Type B pancreatic cell (in vitro differentiated cells): Measurements from ENCODE around the genes GNG2, GPR137C and ERO1A.

GRCh38 chr14:50342528-50343214, 30.5 kb downstream of the DMAC2L start:
- PRO-cap: no peak

GRCh38 chr14:50362502-50363449, 33.9 kb downstream of the CDKL1 start:
- PRO-cap: no peak

- PRO-cap: no peak
Observed at GRCh38 chr14:50523747-50524848, 8.3 kb downstream of the MAP4K5 start.

GRCh38 chr14:50737150-50737604, 69.1 kb upstream of the SAV1 start:
- PRO-cap: no peak

DNA sequence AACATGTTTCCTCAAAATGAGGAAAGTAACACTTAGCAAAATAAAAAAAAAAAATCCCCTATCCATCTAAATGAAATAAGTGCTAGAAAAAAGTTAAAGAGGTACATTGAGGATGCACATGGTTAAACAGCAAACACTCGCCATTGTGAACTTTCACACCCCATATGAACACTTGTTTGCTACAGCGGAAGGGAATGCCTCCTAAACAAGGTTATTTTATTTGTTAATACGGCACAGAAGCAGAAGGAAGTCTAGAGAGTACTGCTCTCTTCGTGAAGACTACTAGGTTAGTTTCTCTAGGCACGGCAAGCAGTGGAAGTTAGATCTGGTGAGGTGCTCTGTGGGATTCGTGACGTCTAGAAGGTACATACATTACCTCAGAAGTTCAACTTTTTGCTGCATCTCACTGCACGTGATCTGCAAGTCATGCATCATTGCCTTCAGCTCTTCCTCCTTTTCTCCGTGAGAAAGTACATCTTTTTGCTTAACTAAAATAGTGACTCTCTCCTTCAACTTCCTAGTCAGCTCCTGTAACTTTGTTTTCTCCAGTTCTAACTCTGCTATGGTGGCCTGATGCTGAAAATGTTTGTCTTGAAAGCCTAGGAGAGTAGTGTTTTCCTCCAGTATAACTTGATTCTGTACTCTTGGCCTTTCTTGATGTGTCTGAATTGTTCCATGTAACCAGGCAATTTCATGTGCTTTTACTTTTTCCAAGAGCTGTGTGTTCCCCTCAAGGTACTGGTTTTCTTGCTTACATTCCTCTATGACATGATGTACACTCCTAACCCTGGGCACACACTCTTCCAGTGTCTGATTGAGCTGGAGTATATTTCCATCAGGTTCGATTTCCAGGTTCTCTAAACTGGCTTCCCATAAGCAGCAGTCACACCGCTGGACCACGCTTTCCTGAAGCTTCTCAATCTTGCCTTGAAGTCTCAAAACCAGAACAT, 74.6 kb downstream of the NIN start:
- PRO-cap: no peak

GRCh38 chr14:50813320-50813800, 17.6 kb downstream of the NIN start:
- PRO-cap: no peak

DNA sequence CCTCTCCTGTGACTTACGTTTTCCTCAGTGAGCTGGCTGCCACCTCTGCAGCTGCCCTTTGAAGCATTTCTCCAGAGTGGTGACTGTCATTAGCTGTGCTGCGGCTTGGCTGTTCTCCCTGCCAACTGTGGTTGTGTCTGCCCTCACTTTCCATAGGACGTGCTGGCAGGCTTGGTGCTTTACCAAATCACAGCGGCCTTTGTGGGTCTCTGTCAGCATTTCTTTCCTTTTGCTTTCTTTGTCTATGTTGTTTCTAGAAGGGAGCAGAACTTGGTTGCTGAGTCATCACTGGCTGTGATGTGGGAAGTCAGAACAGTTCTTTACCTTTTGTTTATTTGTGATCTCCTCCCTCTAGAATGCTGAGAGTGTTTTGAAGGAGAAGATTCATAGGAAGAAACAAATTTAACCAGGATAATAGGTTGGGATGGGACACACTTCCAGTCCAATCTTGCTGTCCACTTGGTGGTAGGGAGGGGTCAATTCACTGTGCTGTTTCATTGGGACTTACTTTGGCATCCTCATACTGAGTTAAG, 88.1 kb downstream of the TMX1 start:
- PRO-cap: no peak

GRCh38 chr14:51607686-51608416, 43.9 kb upstream of the FRMD6 start:
- PRO-cap: no peak

DNA sequence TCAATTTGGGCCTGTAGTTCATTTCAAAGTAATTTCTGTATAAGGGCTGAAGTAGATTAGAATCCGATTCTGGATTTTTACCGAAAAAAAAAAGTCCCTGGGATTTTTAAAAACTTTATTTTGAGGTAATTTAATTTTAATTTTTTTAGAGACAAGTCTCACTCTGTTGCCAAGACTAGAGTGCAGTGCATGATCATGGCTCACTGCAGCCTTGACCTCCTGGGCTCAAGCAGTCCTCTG, 18.2 kb downstream of the FRMD6 start:
- PRO-cap: no peak

DNA sequence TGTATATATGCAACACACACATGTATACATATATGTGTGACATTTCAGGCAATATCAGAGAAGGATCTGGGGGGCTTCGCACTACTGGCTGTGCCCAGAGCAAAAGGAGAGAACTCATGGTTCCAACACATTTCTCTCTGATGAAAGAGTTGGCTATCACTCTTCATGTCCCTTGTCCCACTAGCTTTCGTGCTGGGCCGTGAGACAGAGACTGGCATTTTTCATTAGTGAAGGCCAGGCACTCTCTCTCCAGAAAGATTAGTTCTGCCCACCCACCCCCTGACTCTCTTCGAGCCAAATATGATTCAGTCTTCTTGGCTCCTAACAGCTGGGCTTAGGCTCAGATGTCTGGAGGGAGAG, 5.3 kb upstream of the GNG2 start:
- PRO-cap: no peak

DNA sequence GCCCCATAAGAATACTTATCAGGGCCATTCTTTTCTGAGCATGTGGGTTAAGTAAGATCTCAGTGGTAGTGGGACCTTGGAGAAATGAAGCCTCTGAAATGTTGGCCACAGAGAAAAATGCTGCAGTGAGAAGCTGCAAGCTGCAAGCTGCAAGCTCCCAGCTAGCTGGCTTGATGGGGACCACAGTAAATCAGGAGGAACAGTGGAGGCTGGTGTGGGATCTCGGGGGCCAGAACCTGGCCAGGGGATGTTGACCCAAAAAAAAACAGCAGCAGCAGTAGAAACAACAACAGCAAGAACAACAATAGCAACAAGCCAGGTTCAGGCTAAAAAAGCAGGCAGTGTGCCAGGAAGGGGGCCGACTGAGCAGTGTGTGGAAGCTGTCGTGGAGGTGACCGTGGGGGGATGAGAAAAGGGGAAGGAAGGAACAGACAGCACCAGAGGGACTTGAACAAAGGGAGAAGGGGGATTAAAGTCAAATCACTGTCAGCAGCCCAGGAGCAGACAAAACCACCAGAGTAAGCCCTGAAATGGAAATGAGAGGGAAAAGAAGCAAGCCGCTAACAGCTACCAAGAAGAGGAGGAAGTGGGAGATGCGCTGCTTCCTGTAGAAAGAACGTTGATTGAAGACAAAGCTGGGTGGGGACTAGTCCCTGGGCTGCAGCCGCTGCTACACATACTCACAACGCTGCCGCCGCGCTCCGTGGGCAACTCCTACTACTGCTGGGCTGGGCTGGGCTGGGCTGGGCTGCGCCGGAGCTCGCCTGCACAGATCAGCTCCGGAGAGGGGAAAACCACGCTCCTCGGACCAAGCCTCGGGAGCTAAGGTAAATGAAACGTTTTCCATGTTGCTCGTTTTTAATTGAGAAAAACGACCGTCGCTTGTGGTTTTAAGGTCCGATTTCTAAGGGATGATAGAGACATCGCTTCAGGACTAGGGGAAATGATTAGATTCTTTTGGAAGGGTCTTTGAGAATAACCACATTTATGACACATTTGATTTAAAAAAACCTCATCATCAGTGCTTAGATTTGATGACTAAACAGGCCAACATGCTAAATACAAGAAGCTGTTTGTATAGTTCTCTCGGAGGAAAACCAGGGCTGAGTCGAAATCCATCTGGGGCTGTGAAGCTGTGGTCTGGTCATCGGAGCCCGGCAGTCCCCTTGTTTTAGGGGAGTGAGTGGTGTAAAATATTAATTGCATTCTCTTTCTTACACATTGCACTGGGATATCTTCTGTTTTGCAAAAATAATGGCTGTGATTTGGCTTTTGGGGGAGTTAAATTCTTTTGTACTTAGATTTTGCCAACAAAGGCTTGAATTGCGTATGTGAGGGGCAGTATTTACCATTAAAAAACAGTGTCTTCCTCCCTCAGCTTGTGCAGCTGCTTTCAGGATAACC, at the start of gene GNG2:
Gene GNG2, plus strand, starts transcription at position 649 of the 1,404 bp plus-strand sequence.
- PRO-cap: no peak

- PRO-cap: no peak
Observed at GRCh38 chr14:51866122-51866703, 5.8 kb downstream of the GNG2 start.

- PRO-cap: no peak
Observed at GRCh38 chr14:51905587-51906148, 45.3 kb downstream of the GNG2 start.

- PRO-cap: no peak
Observed at GRCh38 chr14:52010231-52010666, 20.9 kb downstream of the RTRAF start.

GRCh38 chr14:52020730-52021470, 31.6 kb downstream of the RTRAF start:
- PRO-cap: no peak

DNA sequence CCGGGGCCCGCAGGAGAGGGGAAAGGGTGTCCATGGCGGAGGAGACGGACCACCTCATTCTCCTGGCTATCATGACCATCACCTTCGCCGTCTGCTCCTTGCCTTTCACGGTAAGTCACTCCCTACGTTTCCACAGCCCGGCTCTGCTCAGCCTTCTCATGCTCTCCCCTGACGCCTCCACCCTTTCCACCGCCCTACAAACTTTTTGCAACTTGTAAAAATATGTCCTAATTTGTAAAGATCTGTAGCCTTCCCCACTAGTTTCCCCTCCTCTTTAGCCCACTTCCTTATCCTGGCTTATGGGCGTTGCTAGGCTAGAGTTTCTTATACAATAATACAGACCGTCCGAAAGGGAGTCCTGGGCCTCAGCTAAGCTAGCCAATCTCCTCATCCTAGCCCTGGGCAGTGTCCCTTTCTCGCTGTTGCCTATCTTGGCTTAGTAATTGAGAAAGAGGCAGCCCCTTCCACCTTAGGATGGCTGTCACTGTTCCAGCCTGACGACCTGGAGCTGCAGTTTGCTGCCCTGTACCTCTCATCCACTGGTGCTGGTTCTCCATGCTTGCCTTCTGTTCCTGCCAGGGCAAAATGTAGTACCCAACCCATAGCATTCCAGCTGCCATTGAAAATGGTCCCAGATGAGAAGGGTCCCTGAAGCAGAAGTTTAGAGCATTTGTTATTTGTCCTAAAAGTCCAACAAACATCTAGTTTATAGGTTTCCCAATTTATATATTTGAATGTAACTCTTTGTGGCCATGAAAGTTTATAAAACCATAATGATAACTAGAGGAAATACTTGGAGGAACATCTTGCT, 1.4 kb downstream of the PTGER2 start:
- PRO-cap: no peak

DNA sequence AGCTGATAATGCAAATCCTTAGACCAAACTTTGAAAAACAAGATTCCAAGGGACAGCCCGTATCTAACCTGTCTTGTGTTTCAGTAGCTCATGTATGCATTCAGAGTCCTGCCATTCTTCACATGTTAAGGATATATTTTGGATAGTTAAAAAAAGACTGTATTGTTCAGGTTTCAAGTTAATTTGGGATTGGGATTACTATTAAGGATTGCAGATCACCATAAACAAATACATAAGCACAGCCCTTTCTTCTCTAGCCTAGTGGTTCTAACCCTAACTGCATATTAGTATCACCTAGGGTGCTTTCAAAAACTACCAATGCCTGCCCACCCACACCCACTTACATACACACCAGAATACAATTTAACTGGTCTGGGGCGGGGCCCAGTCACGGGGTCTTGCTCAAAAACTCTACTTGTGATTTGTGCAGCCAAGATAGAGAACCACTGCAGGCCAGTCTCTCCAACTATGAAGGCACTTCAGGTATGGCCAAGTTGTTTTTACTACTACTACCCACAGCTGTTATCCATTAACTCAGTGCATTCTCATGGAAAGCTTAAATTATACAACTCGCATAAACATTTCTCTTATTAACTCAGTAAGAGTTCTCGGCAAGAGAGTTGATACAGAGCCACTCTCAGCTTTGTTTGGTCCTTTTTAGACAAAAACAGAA, 85.6 kb downstream of the PTGER2 start:
- PRO-cap: no peak

GRCh38 chr14:52552605-52553809, at the start of gene GPR137C:
Gene GPR137C (plus strand): TSS chr14:52552836.
- PRO-cap: bidirectional peak, plus-strand start at chr14:52552836, minus-strand start at chr14:52552505; unidirectional peak, plus-strand start at chr14:52552890; bidirectional peak, plus-strand start at chr14:52553148, minus-strand start at chr14:52553149

DNA sequence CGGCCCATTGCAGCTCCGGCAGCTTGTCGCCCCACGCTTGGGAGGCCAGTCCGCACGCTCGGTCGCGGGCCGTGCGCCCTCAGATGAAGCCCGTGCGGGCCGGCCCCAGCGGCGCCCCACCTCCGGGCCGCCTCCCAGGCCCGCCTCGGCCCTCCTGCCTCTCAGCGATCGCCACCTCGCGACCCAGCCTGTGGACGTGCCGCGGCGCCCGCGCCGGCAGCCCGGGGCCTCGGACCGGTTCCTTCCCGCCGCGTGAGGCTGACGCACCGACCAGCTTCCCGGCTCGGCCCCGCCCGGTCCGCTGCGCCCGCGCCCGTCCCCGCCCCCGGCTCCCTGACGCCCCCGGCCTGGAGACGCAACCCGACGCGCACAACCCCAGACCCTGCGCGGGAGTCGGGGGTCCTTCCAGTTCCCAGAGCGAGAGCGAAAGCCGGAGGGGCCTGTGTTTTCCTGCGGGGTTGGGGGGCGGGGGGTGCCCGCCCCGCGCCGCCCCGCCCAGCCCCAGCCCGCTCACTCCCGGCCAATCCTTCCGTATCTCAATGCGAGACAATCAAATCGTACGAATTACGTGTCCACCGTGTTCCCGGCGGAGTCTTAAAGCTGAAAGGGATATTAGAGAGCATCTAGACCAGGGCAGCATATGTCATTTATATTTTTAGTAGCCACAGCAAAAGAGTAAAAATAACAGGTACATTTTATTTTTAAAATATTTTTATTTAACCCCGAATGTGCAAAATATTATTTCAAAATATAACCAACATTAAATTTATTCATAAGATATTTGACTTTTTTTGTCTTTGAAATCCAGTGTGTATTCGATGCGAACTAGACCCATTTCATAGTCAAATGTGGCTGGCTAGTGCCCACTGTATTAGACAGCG, at the start of gene ERO1A:
Gene ERO1A, minus strand, starts transcription at position 85 of the 881 bp plus-strand sequence.
- PRO-cap: bidirectional peak, plus-strand start at position 336 of the sequence, minus-strand start at position 244 of the sequence

GRCh38 chr14:52791723-52792393, 451 bp upstream of the GNPNAT1 start:
- PRO-cap: bidirectional peak, plus-strand start at chr14:52791785, minus-strand start at chr14:52791607; bidirectional peak, plus-strand start at chr14:52792106, minus-strand start at chr14:52792086